Kidney (tissue), 2 donors: Measurements from ENCODE around the gene AVIL.

DNA sequence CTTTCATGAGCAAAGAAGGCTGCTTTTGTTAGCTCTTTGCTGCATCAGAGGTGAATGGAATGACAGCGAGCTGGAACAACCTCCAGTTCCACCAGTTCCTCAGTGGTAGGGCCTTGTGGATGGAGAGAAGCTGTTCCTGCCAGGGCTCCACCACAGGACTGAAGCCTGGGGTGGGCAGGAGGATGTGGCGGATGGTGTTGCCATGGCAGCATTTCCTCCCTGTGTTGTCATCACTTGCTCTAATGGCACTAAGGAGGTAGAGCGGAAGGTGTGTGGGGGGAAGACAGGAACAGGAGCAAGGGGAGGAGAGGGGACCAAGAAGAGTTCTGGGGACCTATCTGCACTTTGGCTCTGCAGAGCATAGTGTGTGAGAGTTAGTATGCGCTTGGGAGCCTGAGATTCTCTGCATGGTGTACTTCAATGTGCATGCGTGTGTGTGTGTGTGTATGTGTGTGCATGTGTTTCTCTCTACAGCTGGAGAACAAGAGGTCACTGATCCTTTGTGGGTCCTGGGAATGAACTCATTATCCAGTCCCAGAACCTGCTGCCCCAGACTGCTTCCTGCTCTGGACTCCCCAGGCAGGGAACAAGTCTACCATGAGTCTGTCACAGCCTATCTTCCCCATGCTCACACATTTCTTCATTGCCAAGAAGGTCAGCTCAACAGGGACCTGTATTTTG is 2.6 kb upstream of the AGAP2 start:
- PRO-cap: no peak
- RRBS: no CpG with 5 or more reads among the region's 5 CpGs

- PRO-cap: bidirectional peak, plus-strand start at chr12:57747288, minus-strand start at chr12:57747113
- RRBS: no CpG with 5 or more reads among the region's 9 CpGs
Observed at GRCh38 chr12:57746929-57747841, 2.3 kb downstream of the TSPAN31 start.

- PRO-cap: no peak
- RRBS: no CpG with 5 or more reads among the region's 7 CpGs
Observed at GRCh38 chr12:57756230-57756659, 1.3 kb downstream of the MARCHF9 start.

GRCh38 chr12:57818176-57819339 is at the start of gene AVIL:
Gene AVIL (minus strand): TSS chr12:57818734.
- PRO-cap: no peak
- RRBS: no CpG with 5 or more reads among the region's 9 CpGs

DNA sequence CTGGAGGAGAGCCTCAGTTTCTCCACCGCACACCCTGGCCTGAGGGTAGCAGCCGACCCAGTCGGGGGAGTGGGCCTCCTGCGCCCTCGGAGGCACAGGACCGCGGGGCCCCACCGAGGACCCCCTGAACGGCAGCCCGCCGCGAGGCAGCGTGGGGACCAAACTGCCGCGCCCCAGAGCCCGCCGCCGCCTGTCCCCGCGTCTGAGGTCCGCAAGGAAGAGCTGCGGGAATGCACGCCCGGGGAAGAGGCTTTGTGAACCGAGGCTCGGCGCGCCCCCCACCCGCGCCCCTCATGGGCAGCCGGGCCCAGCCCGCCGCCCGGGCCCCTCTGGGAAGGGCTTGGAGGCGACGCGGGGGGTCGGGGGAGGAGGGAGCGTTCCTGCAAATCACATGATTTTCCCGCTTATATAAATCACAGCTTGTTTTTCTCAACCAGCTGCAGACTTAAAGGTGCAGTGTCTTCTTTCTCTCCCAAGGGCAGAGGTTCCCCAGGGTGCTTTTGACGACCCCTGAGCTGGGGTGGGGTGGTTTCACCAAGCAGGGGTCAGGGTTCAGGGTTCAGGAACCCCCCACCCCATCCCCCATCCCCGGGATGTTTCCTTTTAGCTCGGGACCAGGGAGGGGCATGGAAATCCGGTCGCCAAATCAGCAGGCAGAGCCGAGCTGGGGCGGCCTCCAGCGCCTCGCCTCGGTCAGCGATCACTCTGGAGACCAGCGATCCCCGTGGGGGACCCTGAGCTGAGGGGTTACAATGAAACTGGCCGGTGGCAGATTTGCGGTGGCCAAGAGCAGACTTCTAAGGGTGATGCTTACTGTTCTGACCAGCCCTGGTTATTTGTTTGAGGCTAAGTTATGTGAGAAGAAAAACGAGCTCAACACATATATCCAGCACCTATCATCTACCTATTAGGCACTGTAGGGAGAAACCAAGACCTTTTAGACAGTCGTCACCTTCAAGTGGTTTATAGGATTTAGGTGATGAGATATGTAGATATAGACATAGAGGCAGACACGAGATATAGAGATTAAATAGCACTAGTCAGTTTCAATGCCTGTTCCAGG is 44.6 kb upstream of the ATP23 start:
- PRO-cap: bidirectional peak, plus-strand start at position 703 of the sequence, minus-strand start at position 331 of the sequence
- RRBS: 3% methylated on average over 12 of the region's 58 CpGs

GRCh38 chr12:60270099-60270298 is 674.2 kb downstream of the SLC16A7 start:
- PRO-cap: no peak
- RRBS: 92% methylated on average over 3 of the region's 14 CpGs

GRCh38 chr12:62249544-62250089 is 10.6 kb upstream of the USP15 start:
- PRO-cap: no peak
- RRBS: no CpG with 5 or more reads among the region's 2 CpGs

- PRO-cap: no peak
- RRBS: no CpG with 5 or more reads among the region's 5 CpGs
Observed at GRCh38 chr12:62275019-62275777, 15.0 kb downstream of the USP15 start.

GRCh38 chr12:62546820-62547267 is 80.2 kb downstream of the MON2 start:
- PRO-cap: no peak
- RRBS: no CpG with 5 or more reads among the region's 4 CpGs

GRCh38 chr12:62603000-62604012 is 136.7 kb downstream of the MON2 start:
- PRO-cap: bidirectional peak, plus-strand start at chr12:62603575, minus-strand start at chr12:62603424; bidirectional peak, plus-strand start at chr12:62603769, minus-strand start at chr12:62603738
- RRBS: 2% methylated on average over 42 of the region's 111 CpGs

- PRO-cap: no peak
- RRBS: no CpG with 5 or more reads among the region's 3 CpGs
Observed at GRCh38 chr12:62604618-62604894, 137.9 kb downstream of the MON2 start.

DNA sequence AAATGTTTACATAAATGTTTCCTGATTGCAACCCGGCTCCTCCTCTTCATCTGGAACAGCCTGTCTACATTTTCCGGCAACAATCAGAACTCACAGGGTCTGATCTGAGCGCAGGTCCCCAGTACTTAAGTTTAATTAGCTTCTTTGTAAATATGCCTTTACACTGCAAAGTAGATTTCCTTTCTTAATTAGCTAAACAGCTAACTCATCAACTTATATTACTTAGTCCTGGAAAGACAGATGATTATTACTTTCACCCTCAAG is 213.0 kb downstream of the MON2 start:
- PRO-cap: no peak
- RRBS: no CpG with 5 or more reads among the region's 3 CpGs

DNA sequence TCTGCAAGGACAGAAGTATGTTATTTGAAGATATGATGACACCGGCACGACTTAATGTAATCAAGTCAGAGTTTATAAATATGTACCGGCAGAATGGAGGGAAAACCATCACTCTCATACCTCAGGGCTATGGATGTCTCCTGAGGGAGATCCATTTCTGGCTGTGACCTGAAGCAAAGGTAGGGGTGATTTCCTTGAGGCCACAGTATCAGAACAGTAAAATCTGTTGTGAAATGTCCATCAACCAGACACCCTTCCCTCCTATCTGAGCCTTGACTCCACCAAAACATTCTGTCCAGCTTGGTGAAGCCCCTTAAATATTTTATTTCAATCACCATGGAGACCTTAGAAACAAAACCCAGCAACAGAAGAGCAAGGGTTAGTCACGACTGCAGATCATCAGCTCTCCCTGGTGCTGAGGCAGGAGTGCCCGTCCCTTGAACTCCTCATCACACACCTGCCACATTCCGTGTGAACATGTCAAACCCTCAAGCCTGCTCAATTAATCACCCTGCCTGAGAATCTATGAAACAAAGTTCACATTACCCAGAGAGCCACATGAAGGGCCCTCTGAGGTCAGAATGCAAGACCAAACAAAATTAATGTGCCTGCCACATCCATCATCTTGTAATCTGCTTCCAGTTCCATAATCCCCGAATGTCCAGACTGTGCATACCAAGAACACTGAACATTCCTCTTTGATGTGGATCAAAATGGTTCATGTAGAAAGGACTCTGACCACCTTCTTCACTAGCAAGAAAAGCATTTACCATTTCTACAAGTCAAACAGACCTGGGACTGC is 203.0 kb downstream of the PPM1H start:
- PRO-cap: no peak
- RRBS: no CpG with 5 or more reads among the region's 7 CpGs

- PRO-cap: no peak
- RRBS: no CpG with 5 or more reads among the region's 5 CpGs
Observed at GRCh38 chr12:63944832-63945361, 100.4 kb downstream of the SRGAP1 start.

DNA sequence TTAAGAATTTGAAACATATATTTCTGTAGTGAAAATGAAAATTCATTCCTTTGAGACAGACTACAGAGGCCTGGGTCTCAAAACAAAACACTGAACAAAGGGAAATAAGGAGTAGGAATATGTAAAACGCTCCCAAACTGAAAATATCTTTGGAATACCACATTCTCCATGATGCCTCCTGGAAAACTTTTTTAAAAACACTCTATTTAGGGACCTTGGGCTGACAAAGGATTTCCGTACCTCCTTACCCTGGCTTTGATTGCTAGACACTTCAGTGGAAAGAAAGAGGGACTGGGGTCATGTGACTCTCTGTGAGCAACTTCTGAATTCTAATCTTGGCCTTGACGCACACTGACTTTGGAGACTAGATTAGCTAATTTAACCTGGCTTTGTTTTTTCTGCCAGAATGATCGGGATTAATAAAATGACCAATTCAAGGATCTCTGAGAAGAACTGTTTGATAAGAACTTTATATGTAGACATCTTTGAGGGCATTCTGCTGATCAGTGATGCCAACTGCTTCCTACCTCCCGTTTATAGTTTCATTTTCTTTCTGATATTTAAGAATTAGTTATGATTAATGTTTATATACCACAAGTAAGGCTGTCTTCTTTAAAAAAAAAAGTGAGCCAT is 181.1 kb downstream of the SRGAP1 start:
- PRO-cap: no peak
- RRBS: no CpG with 5 or more reads among the region's 5 CpGs

DNA sequence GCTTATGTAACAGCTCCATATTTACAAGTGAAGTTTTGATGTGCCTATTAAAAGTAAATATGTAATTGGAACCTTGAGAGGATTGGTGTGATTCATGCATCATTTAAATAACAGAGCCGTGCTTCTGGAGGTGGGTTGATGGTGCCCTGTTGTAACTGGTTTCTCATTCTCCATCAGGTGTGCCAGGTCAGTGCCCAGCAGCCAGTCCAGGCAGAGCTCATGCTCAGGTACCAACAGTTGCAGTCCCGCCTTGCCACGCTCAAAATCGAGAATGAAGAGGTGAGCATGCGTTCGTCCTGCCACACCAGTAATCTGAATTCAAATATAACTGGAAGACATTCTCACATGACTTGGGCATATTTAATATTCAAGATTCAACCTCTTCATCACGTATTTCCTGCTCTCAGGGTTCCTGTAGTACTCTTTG is 157.1 kb downstream of the KICS2 start:
- PRO-cap: no peak
- RRBS: no CpG with 5 or more reads among the region's 7 CpGs

DNA sequence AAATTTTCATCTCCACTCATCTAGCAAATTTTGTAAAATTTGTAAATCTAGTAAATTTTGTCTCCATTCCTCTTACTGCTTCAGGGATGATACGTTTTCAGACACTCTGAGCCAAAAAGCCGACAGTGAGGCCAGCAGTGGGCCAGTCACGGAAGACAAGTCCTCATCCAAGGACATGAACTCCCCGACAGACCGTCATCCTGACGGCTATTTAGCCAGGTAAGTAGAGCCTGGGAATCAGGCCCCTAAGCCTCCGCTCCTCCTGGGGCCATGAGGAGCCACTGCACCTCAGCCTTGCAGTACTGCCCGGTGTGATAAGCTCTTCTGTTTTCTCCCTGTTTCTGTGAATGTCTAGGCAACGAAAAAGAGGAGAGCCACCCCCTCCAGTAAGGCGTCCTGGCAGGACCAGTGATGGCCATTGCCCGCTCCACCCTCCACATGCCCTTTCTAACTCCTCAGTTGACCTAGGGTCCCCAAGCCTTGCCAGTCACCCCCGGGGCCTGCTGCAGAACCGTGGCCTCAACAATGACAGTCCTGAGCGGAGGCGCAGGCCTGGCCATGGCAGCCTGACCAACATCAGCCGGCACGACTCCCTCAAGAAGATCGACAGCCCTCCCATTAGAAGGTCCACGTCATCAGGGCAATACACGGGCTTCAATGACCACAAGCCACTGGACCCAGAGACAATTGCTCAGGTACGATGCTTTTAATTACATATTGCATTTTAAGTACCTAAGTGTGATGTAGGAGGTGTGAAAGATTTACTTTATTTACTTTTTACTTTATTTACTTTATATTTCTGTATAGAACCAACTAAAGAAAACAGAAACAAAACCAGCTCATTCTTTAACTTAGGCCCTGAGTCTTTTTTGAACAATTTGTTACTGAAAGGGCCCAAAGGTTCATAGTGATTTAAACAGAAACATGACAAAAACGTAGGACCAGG is 94.3 kb downstream of the KICS2 start:
- PRO-cap: no peak
- RRBS: 95% methylated on average over 3 of the region's 22 CpGs

- PRO-cap: bidirectional peak, plus-strand start at chr12:64404399, minus-strand start at chr12:64404226
- RRBS: under 1% methylated on average over 5 of the region's 20 CpGs
Observed at GRCh38 chr12:64404014-64404308, 231 bp upstream of the XPOT start.

GRCh38 chr12:64405328-64405584 is 1.1 kb downstream of the XPOT start:
- PRO-cap: no peak
- RRBS: no CpG with 5 or more reads among the region's 7 CpGs

- PRO-cap: no peak
- RRBS: no CpG with 5 or more reads among the region's 5 CpGs
Observed at GRCh38 chr12:64418589-64419284, 14.5 kb downstream of the XPOT start.